A673 (cell line): ENCODE results near the genes MOCS2 and HSPB3.

DNA sequence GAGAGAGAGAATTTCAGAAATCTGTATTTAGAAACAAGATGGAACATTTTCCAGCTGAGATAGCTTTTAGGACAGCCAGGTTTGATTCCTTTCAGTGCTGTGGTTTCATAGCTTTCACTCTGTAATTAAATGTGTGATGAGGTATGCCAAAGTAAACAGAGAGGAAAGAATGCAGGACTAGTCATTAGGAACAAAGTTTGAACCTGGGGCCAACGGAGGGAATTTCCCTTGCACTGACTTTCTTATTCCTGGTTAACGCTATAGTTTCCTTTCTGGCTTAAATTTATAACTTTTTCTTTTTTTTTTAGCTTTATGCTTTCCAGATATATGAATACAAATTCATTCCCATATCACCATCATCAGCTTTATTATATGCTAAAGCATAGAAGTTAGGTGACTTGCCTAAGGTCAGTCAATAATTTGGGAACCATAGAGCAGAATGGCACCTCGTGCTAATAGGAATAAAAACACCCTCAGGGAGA, 10.0 kb upstream of the CCL28 start:
- PRO-cap: no peak

DNA sequence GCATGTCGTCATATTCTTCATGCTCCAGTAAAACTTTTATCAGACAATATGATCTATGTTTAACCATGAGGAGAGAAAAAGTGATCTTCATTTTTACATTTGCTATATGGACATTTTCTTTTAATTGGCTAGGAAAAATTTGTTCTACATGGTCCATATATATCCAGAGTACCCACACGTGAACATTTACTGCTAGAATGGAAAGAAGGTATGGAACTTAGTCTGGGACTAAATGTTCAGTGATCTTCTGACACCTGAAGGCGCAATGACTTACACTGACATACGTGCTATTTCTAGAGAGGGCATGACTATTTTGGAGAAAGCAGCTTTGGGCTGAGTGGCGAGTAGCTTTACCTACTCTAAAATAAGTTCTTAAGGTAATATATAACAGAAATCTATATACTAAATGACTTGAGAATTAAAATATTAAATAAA, 10.3 kb downstream of the NNT start:
- PRO-cap: no peak

DNA sequence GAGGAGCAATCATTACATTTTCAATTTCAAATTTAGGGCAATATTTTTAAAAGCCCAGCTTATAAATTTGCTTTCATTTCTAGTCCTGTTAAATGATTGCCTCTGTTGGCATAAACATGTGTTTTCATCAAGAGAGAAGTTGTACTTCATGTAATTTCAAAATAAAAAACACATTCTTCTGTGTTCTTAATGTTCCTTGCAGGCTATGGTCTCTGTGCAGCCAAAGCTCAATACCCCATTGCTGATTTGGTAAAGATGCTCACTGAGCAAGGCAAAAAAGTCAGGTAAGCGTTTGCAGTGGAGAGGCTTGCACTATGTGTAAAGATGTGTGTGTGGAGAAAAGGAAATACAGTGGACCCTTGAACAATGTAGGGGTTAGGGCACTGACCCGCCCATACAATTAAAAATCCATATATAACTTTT, 74.6 kb downstream of the NNT start:
- PRO-cap: no peak

DNA sequence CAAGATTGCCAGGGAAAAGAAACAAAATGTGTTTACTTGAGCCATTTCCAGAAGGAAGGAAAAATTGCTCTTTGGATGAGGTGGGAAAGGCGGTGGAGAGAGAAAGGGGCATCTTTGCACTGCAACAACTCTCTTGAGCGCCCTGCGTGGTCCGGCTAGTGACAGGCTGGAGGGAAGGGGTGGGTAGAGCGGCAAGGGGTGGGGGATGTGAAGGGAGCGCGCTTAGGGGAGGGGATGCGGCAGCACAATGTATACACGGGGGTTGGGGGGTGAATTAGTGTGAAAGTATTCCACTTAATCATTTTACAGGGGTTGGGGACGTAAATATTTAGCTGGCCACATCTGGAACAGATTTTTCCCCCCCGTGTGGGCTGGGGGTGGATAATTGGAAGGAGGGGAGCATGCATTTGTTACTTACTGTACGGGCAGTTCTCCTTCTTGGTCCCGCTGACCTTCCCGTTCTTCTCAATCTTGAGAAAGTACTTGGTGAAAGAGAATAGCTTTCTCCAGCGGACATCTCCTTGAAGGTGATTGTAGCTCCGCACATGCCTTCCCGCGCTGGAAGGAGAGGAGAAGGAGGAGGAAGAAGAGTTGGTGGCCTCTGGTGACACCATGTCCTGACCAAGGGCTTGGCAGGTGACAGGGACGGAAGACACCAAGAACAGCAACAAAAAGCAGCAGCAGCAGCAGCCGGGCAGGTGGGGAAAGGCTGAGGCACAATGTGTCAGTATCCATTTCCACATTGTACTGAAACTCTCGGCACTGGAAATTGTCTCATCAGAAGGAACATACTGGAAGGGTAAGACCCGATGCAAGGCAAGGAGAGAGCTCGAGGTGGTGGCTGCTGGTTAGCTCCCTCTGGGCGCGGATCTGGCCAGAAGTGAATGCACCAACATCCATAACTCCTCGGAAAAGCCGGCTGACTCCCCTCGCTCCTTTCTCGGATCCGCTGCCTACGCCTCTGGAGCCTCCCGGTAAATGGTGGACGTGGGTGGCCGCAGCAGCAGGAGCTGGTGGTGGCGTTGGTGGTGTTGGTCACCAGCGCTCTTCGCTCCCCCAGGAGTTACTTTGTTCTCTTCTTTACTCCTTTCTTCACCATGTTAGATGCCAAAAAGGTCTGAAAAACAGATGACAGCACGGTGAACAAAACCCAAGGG, 902 bp downstream of the FGF10 start:
- PRO-cap: no peak

DNA sequence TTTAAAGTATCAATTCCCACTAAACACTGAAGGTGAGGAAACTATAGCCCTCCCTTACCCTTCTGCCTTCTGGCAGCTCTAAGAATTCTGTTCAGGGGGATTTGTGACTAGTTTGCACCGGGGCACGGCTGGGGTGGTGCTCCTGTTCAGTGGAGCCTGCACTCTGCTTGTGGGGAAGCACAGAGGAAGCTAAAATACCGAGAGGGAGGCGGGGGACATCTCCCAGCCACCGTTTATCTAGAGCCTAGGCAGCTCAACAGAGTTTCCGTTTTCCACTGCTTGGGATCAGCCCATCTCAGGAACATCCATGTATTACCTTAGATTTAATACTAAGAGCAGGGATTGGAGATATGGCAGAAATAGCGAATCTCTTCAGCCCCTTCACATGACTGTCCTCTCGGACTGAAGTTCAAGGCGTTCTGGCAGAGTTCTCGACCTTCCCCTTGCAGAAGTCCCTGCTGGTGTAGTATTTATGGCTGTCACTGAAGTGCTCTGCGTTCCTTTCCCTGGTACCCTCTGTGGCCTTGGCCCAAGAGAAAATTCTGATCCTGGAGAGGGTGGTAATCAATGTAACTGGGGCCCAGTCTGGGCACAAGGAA, 5.5 kb downstream of the ISL1 start:
- PRO-cap: no peak

DNA sequence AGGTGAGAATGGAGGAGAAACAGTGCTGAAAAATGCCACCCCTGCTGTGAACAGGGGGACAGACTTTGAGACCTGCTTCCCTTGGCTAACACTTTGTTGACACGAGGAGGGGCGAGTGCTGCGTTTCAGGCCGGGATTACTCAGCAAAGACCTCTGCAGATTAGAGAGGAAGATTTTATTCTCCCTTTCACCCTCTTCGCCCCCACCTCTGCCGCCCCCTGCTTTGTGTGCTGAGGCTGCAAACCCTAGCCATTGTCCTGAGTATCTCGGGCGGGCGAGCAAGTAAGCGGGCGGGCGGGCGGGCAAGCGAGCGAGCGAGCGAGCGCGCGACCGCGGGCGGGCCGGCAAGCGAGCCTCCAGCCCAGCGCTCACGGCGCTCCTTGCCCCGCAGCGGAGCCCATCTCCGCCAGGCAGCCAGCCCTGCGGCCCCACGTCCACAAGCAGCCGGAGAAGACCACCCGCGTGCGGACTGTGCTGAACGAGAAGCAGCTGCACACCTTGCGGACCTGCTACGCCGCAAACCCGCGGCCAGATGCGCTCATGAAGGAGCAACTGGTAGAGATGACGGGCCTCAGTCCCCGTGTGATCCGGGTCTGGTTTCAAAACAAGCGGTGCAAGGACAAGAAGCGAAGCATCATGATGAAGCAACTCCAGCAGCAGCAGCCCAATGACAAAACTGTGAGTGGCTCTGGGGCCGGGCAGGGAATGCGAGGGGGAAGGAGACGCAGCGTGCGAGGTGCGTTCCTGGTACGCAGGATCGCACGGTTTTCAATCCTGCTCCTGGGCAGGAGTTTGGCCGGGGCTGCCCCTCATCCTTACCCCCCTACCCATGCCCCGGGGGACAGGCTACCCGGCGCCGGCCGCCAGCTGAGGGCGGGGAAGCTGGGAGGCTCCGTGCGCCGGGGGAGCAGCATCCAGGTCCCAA, 6.3 kb downstream of the ISL1 start:
- PRO-cap: no peak

DNA sequence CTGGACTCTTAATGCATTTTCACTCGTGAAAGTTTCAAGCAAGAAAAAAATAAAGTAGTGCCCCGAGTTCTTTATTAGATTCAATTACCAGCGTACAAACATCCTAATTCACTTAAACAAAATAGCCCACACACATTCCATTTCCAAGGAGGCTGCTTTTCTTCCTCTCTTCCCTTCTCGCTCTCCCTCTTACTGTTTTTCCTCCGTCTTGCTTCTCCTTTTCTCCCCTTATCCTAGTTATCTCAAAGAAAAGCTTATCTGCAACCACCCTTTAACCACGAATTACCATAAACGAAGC, 461 bp upstream of the ITGA1 start:
- PRO-cap: no peak

GRCh38 chr5:52849536-52849972, 61.8 kb downstream of the ITGA1 start:
- PRO-cap: no peak

GRCh38 chr5:52881668-52882134, 94.0 kb downstream of the ITGA1 start:
- PRO-cap: no peak

DNA sequence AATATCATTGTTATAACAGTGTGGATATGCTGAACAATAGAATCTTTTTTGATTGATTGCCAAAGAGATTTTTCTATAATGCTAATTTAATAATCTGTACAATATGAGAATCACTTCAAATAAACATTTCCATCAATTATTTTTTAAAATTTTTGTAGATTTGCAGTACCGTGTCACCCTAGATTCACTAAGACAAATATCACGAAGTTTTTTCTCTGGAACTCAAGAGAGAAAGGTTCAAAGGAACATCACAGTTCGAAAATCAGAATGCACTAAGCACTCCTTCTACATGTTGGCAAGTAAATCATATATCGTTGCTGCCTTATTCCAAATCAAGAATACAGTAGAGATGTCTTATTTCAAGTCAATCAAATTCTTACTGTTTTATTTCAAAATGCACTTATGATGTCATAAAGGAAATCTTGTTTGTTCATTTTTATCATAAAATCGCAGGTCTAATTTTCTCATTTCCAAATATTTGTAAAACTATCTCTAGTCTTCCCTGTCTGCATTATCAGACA, 68.9 kb upstream of the ITGA2 start:
- PRO-cap: no peak

GRCh38 chr5:53006674-53007413, 17.7 kb downstream of the ITGA2 start:
- PRO-cap: no peak

- PRO-cap: bidirectional peak, plus-strand start at chr5:53109915, minus-strand start at chr5:53109755
Observed at GRCh38 chr5:53108983-53109991, at the start of gene MOCS2. MOCS2 (minus strand) TSS chr5:53109757.

DNA sequence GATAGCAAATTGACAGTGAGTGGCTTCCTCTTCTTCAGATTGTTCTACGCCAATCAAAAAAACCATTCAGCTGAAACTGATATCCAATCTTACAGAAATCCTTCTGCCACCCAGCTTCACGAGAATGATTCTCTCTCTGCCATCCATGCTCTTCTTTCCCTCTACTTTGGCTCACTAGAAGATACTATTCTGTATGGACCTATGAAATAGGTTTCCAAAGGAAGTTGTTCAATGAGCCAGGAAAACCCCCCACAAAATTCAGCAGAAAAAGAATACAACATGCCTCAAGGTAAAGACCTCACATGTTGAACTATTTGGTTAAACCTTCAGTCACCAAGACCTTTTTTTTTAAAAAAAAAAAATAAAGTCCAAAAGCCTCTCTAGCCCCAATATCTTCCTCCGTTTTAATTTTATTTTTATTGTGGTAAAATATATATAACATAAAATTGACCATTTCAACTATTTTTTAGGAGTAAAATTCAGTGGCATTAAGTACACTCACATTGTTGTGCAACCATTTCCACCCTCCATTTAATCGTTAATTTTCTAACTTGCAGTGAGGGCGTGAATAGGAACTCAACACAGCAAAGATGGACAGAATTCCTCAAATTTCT, 366.3 kb downstream of the NDUFS4 start:
- PRO-cap: no peak

DNA sequence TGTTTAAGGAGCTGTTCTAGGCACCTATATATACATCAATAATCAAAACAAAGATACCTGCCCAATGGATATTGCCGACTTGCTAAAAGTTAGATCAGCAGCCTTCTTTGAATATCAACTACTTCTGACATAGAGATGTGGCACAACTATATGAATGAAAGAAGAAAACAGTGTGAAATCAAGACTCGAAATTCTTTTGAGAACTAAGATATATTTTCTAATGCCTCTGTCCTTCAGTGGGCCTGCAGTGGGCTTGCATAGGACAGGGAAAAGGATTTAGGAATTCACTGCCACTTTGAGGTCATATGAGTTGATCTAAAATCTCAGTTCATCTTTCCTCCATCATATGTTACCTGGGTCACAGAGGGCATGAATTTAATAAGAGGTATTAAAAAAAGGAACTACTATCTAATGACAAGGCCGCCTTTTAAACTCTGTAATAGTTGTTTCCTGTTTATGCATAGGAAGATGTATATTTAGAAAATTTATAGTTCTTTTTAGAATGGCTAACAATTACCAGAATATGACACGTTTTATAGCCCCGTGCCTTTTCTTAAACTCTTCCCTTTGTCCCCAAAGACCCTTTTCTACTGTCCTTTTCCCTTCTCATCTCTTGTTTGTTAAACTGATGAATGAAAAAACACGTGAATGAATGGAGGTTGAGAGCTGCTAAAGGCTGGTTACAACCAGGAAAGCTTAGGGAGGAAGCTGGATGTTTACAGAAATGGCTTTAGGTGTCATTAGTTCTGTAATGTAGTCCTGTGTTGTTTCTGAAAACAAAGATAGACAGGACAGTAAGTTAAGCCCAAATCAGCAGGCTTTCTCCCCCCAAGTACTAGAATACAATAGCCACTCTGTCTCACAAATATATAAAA, 215.3 kb downstream of the ARL15 start:
- PRO-cap: no peak

DNA sequence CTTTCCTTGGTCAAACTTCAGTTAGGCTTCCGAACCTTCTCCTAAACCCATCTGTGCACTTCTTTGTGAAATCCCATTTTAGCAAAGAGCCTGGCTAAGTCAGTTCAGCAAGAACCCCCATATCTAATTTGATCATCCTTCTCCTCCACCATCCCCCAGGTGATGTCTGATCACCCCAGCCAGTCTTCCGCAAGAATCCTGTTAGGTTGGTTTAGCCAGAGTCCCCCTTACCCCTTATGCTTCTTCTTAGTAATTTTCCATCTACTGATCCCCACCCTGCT, 109.1 kb downstream of the ARL15 start:
- PRO-cap: no peak

- PRO-cap: no peak
Observed at GRCh38 chr5:54293800-54294649, 16.3 kb downstream of the ARL15 start.

- PRO-cap: bidirectional peak, plus-strand start at chr5:54455699, minus-strand start at chr5:54455548
Observed at GRCh38 chr5:54455309-54456254, at the start of gene HSPB3. HSPB3 (plus strand) TSS chr5:54455699.

DNA sequence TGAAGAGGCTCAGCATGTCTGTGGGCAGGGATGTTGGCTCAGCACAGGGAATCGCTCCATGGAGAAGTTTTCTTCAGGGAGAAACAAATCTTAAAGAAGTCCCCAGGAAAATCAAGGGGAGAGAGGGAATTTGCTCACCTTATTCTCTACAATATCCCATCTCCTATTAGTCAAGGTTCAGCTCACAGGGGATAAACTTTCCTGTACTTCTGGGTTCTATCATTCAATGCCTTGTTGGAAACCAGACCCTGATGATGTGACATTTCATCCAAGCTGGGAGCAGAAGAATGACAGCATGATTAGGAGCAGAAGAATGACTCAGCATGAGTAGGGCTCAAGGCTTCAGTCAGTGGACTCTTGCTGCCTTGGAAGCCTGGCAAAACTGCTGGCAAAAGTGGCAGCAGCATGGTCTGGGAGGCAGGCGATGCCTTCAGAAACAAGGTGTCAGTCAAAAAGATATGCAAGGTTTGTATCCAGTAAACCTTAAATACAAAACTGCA, 4.9 kb downstream of the HSPB3 start:
- PRO-cap: unidirectional peak, plus-strand start at position 350 of the sequence

DNA sequence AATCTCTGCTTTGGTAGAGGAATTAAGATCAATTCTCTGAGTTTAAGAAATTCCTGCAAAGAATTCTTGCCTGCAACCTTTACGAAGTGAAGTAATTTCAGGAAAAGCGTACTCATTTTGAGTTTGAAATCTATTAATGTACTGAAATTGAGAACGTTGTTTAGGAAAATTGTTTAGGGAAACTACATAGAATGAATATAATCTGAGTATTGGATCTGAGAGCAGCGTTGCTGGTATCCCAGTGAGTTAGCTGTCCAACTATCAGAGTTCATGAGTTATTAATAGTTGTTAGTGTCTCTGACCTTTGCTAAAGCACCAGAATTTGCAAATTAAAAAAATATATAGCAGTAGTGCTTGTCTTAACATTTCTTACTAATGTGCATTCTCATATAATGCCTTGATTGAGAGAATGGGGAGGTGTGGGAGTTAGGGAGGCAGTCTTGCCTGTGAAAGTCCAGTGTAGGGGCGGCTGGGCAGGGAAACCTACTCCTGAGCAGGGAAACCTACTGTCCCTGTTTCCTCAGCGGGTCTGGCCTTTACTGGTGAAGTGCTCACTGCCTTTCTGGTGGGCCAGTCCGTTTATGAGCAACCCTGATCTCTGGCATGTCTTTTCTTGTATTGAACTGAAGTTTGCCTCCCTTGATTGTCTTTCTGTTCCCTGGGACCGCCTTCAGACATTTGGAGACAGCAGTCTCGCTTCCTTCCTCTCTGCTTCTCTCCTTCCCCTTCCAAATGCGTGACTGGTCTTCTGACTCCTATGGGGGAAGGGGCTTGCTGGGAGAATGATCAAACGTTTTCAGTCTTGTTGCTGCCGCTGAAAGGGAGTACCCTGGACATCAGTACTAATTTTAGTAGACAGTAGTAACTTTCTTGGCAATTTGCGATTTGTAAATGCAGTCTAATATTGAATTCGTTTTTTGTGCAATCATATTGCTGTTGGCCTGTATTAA, 2.8 kb downstream of the SNX18 start:
- PRO-cap: bidirectional peak, plus-strand start at position 799 of the sequence, minus-strand start at position 583 of the sequence

- PRO-cap: no peak
Observed at GRCh38 chr5:54807375-54807745, 178.0 kb downstream of the ESM1 start.